Cerebellum (tissue), 5 donors: ENCODE data around the gene PRPF4B.

GRCh38 chr6:3454043-3454650 lies 2.7 kb downstream of the SLC22A23 start:
- PRO-cap, 3 experiments: no peak in any of the 3 experiments
- RAMPAGE, long total RNA: no peak

- PRO-cap, 3 experiments: peak in 2 of 3 experiments; most common plus-strand start chr6:3750717 (in 1); most common minus-strand start chr6:3750610 (in 1)
- RAMPAGE, long total RNA: no peak
These were observed 1.3 kb downstream of the PXDC1 start for GRCh38 chr6:3749939-3750895.

DNA sequence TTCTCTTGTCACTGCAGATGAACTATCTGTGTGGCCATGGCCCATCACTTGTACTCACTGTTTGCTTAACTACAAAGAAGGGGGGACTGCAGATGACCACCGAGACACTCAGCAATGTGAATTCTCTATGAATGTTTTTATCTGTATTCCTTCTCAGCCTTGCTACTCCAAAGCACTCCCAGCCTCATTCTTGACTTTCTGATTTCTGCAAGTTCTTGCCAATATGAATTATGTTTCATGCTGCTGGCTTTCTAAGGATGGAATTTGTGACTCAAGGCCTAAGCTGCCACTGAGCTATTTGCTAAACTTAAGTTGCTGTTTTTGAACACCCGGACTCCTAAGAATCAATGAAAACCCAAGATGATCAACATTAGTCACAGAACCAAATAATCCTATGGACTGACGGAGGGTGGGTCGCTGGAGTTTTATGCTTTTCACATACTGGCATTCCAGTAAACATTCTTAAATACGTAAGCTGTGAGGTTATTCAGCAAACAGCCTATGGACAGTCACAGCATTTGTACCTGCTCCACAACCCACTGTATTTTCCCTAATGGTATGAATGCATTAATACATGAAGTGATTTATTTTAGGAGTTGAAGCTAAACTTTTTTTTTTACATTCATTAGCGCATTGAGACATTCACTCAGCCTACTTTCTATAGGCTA lies 8.2 kb upstream of the PXDC1 start:
- PRO-cap, 3 experiments: no peak in any of the 3 experiments
- RAMPAGE, long total RNA: no peak

- PRO-cap, 3 experiments: no peak in any of the 3 experiments
- RAMPAGE, long total RNA: no peak
These were observed 10.1 kb upstream of the FAM50B start for GRCh38 chr6:3838970-3839663.

DNA sequence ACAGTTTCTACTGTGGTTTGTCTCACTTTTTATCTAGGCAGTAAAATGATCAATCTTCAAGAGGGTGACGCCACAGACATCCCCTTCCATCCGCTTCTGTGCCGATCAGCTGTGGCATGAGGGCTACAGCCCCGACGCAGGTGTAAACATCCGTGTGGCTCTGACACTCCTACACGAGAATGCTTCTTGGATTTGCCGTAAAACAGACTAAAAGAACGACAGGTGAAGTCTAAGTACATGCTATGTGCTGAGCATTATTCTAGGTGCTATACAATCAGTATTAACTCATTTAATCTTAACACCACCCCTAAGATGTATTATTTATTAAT lies 43.8 kb downstream of the FAM50B start:
- PRO-cap, 3 experiments: no peak in any of the 3 experiments
- RAMPAGE, long total RNA: no peak

GRCh38 chr6:3913486-3913794 lies 64.3 kb downstream of the FAM50B start:
- PRO-cap, 3 experiments: no peak in any of the 3 experiments
- RAMPAGE, long total RNA: no peak

GRCh38 chr6:4021001-4021536 lies at the start of gene PRPF4B:
TSS of gene PRPF4B (plus strand) at chr6:4021300.
- PRO-cap, 3 experiments: peak in 3 of 3 experiments; most common plus-strand start chr6:4021300 (in 2); most common minus-strand start chr6:4021220 (in 3)
- RAMPAGE, long total RNA: start-site peak on the plus strand at chr6:4021326-4021400, 483 and 399 reads in 2 replicates

GRCh38 chr6:4021537-4022851 lies 894 bp downstream of the PRPF4B start:
- PRO-cap, 3 experiments: peak in 1 of 3 experiments; most common minus-strand start chr6:4021665 (in 1)
- RAMPAGE, long total RNA: no peak

- PRO-cap, 3 experiments: no peak in any of the 3 experiments
- RAMPAGE, long total RNA: no peak
These were observed 178.0 kb upstream of the ECI2 start for GRCh38 chr6:4313214-4313871.

- PRO-cap, 3 experiments: no peak in any of the 3 experiments
- RAMPAGE, long total RNA: no peak
These were observed 216.5 kb upstream of the ECI2 start for GRCh38 chr6:4351746-4352383.

- PRO-cap, 3 experiments: no peak in any of the 3 experiments
- RAMPAGE, long total RNA: no peak
These were observed 266.0 kb upstream of the ECI2 start for GRCh38 chr6:4401315-4401916.

- PRO-cap, 3 experiments: no peak in any of the 3 experiments
- RAMPAGE, long total RNA: no peak
These were observed 267.3 kb upstream of the ECI2 start for GRCh38 chr6:4402435-4403223.

DNA sequence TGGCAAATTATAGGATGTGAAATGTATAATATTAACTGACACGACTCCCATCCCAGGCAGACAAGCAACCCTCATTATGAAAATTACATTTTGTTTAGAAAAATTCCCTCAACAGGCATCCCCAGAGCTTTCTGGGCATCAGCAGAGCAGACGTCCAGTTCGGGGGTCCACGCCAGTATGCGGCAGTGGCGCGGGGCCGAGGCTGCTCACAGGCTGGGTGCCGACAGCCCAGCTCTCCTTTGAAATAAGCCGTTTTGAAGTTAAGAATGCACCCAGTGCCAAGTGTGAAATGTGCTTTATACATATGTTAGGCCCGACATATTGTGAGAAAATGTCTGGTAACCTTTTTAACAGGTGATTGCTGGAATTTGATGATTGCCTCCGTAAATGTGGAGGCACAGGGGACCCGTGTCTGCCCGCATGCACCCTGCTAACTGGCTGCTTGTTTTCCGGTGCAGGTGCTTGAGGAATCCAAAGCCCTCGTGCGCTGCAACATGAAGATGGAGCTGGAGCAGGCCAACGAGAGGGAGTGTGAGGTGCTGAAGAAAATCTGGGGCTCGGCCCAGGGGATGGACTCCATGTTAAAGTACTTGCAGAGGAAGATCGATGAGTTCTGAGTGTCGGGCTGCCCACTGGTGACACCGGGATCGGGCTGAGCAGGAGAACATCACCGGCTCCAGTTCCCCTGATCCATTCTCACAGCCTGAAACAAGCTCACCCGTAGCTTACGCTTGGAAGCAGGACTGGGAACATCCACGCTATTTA lies 50.2 kb downstream of the RPP40 start:
- PRO-cap, 3 experiments: no peak in any of the 3 experiments
- RAMPAGE, long total RNA: no peak

GRCh38 chr6:5077369-5077719 lies 7.8 kb upstream of the PPP1R3G start:
- PRO-cap, 3 experiments: no peak in any of the 3 experiments
- RAMPAGE, long total RNA: no peak

GRCh38 chr6:5446286-5447021 lies 185.1 kb downstream of the FARS2 start:
- PRO-cap, 3 experiments: no peak in any of the 3 experiments
- RAMPAGE, long total RNA: no peak

DNA sequence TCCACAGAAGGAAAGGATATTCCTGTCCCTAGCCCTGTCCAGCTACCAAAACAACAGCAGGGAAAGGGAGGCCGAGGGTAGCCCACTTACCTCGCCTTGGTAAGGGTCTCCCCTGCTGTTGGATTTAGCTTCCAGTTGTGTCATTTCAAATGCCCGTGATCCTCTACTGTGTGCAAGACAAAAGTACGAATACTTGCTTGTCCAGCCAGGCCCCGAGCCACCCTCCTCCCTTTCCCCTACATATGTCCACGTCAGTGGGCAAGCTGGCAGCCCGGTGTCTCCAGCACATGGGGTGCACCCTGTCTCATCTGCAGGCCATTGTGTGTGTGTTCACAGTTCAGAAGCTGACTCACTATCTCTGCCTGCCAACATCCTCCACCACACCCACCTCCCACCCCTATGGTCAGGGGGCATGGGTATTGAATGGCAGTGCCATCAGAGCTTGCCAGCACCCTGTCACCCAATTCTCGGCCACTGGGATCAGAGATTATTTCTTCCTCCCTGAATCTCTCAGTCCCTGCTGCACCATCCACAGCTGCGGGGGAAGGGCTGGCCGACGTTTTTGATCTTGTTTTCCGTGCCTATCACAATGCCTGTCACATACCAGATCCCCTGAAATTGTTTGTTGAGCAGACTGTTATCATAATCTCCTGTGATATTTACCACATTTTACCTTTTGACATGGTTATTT lies 195.7 kb downstream of the FARS2 start:
- PRO-cap, 3 experiments: no peak in any of the 3 experiments
- RAMPAGE, long total RNA: no peak

- PRO-cap, 3 experiments: no peak in any of the 3 experiments
- RAMPAGE, long total RNA: no peak
These were observed 245.8 kb downstream of the FARS2 start for GRCh38 chr6:5506935-5507681.

GRCh38 chr6:5629571-5630453 lies 368.5 kb downstream of the FARS2 start:
- PRO-cap, 3 experiments: no peak in any of the 3 experiments
- RAMPAGE, long total RNA: no peak

- PRO-cap, 3 experiments: no peak in any of the 3 experiments
- RAMPAGE, long total RNA: no peak
These were observed 320.9 kb downstream of the NRN1 start for GRCh38 chr6:5685766-5686202.

DNA sequence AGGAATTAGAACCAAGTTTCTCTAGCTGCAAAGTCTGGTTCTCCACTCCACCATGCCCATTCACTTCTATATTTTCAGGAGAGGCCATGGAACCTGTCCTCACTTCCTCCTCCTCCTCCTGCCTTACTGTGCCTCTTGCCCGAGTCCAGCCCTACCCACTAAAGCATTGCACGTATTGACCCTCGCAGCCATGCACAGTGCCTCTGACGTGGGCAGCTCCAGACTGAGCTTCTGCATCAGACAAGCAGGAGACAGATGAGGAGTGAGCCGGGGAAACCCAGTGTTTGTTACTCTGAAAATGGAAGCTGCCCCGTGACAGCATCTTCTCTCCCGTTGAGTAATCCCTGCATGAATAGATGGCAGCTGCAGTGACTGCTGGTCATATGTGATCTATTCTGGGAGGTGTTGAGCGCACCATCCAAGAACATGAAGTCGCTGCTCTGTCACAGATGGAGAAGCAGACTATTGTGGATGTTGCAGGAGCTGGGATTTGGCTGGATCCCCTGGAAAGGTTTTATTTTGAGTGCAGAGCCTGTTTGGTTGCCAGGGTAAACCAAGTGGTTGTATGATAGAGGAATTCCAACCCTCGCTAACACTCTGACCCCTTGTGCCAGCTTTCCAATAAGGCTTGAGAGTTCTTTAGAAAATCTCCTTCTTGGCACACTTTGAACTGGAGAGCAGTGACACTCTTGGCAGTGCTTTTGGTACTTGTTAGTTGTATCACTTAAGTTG lies 242.3 kb downstream of the NRN1 start:
- PRO-cap, 3 experiments: no peak in any of the 3 experiments
- RAMPAGE, long total RNA: no peak